Bronchus (tissue), 1 donor: ENCODE measurements around the gene TEX53.

- PRO-cap: no peak
These were observed 88.7 kb downstream of the AMBP start for GRCh38 chr9:113989439-113989809.

GRCh38 chr9:114004105-114004740 lies 73.9 kb downstream of the AMBP start:
- PRO-cap: no peak

GRCh38 chr9:114092540-114092858 lies 6.6 kb downstream of the KIF12 start:
- PRO-cap: no peak

- PRO-cap: no peak
These were observed 54.0 kb downstream of the COL27A1 start for GRCh38 chr9:114209285-114209814.

DNA sequence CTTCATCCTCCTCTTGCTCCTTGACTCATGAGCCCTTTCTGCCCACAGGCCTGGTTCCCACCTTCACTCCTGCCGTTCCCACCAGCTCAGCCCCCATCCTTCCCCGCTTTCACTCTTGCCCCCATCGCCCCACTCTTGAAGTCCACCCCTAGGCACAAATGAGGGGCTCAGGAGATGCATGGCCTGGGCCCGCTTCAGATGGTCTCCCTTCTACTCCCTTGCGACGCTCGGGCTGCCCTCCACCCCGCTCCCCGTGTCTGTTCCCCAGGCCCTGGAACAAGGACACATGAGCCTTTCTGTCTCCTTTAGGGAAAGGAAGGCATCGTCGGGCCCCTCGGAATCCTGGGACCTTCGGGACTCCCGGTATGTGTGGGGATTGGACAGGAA lies 22.1 kb upstream of the ORM1 start:
- PRO-cap: no peak

GRCh38 chr9:114348506-114349580 lies 19.2 kb downstream of the ORM2 start:
- PRO-cap: no peak

DNA sequence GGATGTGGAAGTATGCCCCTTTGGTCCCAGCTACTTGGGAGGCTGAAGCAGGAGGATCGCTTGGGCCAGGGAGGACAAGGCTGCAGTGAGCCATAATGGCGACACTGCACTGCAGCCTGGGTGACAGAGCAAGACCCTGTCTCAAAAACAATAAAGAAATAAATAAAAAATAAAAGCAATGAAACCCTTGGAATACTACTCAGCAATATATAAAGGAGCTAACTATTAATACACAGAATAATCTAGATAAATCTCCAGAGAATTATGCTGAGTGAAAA lies 22.0 kb downstream of the ORM2 start:
- PRO-cap: no peak

DNA sequence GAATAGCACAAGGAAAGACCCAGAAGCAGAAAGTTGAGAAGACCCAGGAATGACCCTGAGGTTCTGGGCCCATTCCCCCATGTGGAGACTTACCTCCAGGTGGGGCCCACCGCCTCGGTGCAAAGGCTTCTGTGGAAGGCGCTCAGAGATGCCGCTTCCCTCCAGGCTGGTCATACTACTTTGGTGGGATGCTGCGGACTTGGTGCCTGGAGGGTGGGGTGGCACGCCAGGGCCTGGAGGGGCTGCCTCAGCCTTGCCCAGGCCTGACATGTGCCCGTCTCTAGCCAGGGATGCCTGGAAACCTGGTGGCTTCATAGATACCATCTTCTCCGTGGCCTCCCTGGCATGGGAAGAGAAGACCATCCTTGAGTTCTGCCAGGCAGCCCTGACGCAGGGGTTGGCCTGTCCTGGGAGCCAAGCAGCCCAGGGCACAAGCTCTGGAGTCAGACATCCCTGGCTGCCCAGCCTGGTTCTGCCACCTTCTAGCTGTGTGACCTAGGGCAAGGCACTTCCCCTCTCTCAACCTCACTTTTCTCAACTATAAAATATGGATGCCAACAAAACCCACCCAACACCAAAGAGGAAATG lies 28.3 kb downstream of the ORM2 start:
- PRO-cap: no peak

DNA sequence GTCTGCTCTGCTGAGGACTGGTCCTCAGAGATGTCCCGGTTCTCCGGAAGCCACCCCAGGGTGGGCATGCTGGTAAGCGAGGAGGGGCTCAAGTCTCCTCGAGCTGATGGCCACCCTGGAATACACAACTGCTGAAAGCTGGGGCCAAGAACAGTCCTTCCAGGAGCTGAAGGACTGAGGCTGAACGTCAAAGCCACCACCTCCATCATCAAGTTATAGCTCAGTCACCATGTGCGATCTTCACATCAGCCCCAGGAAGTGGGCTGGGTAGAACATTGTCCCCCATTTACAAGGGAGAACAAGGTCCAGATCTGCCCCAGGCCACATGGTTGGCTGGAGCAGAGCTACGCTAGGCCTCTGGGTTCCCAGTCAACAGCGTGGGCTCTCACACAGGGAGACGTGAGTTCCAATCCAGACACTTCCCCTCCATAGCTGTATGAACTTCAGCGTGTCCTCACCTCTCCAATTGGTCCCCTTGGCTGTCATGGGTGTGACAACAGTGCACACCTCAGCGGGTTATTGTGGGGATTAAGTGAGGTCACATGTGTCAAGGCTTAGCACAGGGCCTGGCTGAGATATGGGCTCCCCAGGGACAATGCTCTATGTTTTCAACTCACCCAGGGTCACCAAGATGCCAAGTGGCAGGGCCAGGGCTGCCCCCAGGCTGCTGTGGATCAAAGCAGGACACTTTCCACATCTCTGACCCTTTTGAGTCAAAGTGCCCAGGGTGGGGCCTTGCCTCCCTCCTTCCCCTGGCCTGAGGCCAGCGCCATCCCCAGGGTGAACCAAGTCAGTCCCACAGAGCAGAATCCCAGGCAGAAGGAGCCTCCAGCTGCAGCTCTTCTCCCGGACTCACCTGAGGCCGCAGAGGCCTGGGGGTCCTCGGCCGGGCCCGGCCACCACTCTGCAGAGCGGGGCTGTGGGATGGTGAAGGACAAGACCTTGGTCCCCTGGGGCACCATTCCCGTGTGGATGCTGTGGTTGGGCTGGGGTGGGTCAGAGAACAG lies 19.9 kb downstream of the AKNA start:
- PRO-cap: no peak

DNA sequence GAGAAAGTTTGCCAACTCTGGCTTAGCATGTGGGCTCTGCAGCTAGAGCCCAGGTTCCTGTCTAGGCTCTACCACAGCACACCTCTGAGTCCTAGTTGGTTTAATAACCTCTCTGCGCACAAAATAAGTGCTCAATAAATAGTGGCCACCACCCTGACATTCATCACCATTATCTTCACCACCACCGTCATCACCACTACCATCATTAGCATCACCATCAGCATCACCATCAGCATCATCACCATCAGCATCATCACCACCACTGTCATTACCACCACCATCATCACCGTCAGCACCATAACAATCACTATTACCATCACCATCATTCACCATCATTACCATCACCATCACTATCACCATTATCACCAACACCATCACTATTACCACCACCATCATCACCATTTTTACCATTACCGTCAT lies 18.3 kb downstream of the AKNA start:
- PRO-cap: no peak

- PRO-cap: bidirectional peak, plus-strand start at chr9:114373280, minus-strand start at chr9:114373158
These were observed 14.7 kb downstream of the AKNA start for GRCh38 chr9:114372954-114373562.

- PRO-cap: no peak
These were observed 5.0 kb downstream of the AKNA start for GRCh38 chr9:114382629-114383364.

DNA sequence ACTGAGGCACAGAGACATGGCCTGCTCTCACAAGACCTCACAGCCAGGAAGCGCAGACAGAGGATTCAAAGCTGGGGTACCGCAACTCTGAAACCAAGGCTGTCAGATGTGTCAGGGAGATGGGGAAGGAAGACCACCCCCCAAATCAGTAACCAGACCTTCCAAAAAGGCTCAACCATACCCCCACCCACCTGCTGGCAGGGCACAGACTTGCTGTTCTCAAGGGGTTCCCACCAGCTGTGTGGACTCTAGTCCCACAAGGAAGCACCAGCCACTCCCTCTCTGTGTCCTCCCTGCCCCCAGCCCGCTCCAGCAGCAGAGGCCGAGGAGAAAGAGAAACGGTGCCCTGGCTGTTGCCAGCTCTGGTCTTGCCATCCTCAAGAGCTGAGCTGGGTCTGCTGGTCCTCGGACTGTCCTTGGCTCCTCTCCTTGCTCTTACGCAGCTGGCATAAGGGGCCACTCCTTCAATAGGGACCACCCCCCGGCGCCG lies 740 bp downstream of the AKNA start:
- PRO-cap: unidirectional peak, plus-strand start at position 32 of the sequence; bidirectional peak, plus-strand start at position 318 of the sequence, minus-strand start at position 241 of the sequence

DNA sequence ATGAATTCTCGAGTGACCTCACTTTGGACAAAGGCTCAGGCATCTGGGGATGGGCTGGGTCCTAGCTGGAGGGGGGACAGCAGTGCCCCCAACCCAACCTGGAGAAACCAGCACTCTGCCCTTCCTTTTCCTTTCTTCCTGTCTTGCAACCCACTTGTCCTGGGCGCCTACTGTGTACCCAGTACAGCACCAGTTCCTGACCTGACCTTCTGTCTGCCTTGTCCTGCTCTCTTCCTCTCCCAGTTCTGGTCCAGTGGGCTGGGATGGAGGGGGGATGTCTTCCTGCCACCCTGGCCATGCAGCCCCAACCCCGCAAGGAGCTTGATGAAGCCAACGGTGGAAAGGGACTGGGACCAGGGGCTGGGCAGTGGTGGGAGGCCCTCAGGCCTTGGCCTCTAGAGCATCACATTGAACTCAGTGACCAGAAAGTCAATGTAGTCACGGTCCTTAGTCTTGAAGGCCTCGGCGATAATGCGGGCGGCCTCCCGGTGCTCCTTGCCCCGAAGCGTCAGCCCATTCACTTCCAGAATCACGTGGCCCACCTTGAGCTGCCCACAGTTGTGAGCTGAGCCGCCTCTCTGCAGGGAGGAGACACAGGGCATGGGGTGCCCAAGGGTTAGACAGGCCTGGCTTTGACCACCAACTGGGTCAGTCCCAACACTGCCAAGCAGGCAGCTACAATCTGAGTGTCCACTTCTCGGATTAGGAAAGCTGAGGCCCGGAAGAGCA lies 14.7 kb upstream of the AKNA start:
- PRO-cap: no peak

- PRO-cap: no peak
These were observed 11.0 kb downstream of the TMEM268 start for GRCh38 chr9:114622149-114622348.

- PRO-cap: no peak
These were observed at the start of gene TEX53 for GRCh38 chr9:114657610-114658207. Gene TEX53 (minus strand): TSS chr9:114657805.

DNA sequence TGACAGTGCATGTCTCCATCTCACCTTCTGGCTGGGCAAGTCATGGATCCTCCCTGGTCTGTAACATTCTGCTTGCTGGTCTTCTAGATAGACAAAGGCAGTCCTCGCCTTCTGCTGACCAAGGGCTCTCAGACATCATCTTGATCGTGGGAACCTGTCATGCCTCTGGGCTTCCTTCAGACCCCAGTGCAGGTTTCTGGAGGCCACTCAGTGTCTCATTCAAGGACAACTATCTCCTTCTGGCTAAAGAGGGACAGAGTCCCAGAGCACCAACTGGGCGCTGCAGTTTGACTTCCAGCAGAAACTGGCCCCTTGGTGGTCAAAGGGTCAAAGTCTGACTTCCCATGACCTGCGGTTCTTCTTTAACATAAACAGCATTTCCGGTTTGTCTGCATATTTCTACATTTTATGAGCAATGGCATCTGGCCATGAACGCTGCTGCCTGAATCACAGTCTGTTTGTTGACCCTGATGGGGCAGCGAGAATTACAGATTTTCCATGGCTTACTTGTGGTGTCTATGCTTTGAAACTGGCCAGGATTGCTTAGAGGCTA lies 1.5 kb downstream of the TNFSF15 start:
- PRO-cap: no peak

DNA sequence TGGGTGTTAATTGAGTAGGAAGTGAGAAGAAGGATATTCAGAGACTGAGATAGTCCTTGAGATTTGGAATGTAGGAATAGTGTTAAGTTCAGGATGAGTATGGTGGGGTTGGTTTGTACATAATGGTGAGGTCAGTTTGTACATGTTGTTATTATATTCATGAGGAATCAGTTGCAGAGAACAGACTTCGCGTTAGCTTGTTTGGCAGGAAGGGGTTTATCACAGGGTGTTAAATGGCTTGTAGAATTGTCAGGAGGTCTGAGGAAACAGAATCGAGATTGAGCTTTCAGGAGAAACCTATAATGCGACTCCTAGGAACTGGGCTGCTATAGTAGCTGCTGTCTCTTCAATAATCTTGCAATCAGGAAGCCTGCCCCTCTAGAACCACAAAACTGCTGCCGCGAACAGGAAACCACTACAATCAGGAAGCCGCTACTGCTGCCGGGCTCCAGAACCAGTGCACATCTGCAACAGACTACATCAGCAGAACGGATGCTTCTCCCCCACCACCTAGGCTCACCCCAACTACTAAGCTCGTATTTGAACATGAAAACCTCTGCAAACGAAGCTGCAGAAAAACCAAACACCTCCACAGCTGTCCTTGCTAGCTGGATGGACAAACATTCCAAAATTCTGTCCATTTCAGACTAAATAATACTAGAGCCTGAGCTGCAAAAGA lies 31.7 kb downstream of the TNFSF8 start:
- PRO-cap: no peak

DNA sequence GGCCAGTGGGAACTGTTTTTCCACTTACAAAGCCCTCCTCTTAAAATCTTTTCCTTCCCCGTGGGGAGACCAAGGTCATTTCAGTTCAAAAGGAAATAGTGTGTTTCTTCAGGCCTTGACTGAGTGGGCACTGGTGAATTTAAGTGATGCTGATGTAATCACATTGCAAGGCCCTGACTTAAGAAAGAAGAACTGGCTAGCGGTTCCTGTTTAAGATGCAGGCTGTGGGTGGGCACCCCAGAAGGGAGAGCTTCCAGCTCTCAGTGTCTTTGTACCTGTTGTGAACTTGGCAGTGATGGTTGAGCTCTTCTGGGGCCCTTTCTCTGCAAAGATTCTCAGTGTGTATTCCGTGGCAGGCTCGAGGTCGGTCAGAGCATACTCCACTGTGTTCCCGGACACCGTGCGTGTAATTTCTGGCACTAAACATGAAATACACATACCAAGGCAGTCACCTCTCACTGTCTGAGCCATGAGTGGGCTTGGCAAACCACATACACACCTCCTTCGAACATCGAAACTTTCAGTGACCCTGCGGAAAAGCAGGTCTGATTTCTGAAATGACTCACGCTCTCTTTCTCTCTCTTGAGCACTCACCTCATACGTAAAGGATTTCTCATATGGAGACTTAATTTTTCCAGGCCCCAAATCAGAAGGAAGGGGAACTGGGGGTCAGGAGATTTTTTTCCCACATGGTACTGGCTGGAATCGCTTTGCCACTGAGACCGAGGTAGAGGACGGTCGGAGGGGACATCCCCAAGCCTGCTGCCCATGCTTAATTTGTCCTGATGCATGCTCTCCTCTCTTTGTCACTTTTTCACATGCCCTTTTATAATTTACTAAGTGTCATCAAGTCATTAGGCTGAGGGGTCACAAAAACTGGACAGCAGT lies 81.9 kb downstream of the TNC start:
- PRO-cap: no peak

DNA sequence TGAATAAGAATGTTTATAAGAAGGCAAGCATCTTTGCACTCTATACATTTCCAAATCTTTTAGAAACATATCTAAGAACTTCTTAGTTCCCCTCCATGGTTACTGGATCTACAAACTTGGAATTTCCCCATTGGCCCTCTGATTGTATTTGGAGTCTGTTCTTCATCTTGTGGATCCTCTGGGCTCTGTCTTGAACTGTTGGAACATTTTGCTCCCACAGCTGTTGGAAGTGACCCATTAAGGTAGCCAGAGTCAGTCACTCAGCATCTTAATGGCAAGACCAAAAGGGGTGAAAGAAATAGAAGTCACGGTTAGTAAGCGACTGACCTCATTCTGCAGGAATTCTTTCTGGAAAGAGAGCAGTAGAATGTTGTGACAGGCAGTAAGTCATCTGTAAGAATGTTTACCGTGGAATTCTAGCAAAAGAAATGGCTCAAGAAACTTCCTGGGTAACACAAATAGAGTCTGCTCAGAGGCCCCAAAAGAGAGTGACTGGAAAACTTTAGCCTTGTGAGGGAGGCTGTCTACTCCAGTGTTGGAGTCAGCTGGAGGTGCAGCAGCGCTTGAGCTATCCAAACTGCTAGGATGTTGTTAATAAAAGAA lies 28.6 kb upstream of the TNC start:
- PRO-cap: no peak